K562 (cell line): ENCODE measurements around the genes CCDC110, CYP4V2, F11 and MTNR1A.

- RAMPAGE, long total RNA: no peak
- RRBS: no CpG with 5 or more reads among the region's 6 CpGs
PRO-cap:
- standard: no peak
- CoPRO, capped RNA only, 2 experiments: no peak in any of the 2 experiments
- CoPRO, capped and uncapped RNA, 2 experiments: no peak in any of the 2 experiments
- CoPRO, uncapped RNA only, 2 experiments: no peak in any of the 2 experiments
CAGE:
- cytosol, long polyA plus RNA: no peak
- long polyA plus RNA: no peak
- nucleolus, long total RNA: no peak
- nucleus, long polyA plus RNA: no peak
These were observed 62.9 kb downstream of the SNX25 start for GRCh38 chr4:185272305-185272695.

DNA sequence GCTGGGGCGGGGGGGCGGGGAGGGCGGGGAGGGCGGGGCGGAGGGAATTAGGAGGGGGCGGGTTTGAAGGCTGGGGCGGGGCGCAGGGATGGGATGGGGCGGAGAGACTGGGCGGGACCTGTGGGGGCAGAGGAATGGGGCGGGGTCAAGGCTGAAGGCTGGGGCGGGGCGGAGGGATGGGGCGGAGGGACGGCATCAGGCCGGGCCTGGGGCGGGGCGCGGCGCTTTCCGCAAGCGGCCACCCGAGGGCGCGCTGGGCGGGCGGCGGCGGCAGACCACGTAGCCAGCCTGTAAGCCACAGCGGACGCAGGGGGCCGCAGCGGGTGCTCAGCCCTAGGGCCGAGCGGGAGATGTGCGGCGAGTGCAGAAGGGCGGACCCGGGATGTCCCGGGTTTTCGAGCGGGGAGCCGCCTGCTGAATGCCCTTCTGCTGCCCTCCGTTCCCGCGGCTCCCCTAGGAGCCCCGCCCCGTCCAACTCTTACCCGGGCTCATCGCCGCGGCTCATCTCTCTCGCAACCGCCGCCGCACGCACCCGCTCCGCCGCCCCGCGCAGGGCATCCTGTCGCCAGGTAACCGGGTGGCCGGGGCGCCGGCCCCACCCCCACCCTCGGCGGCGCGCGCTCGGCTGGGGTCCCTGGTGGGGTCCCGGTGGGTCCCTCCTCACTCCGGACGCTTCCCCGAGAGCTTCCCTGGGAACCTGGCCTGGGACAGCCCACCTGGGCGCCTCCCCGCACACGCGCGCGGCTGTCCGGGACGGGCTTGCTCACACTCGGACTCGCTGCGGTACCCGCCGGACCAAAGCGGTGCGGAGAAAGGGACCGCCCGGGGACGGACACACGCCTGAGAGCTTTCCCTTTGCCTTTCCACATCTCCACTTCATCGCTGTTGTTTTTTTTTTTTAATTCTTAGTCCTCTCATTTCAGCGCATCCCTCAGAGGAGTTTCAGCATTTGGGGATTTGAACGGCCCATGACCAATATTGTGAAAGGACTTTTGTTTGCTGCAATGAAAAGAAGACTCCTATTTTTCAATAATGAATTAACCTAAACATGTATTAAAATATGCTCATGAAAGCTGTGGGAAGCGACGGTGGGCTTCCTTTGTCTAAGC, at the start of gene CCDC110:
Gene CCDC110, minus strand, starts transcription at position 542 of the 1,109 bp plus-strand sequence.
- RAMPAGE, long total RNA: no peak
- RRBS: 3% methylated on average over 39 of the region's 102 CpGs
PRO-cap:
- standard: unidirectional peak, plus-strand start at position 298 of the sequence
- CoPRO, capped RNA only, 2 experiments: peak in 1 of 2 experiments; most common plus-strand start position 298 of the sequence (in 1)
- CoPRO, capped and uncapped RNA, 2 experiments: no peak in any of the 2 experiments
- CoPRO, uncapped RNA only, 2 experiments: no peak in any of the 2 experiments
CAGE:
- cytosol, long polyA plus RNA: no peak
- long polyA plus RNA: no peak
- nucleolus, long total RNA: no peak
- nucleus, long polyA plus RNA: no peak

DNA sequence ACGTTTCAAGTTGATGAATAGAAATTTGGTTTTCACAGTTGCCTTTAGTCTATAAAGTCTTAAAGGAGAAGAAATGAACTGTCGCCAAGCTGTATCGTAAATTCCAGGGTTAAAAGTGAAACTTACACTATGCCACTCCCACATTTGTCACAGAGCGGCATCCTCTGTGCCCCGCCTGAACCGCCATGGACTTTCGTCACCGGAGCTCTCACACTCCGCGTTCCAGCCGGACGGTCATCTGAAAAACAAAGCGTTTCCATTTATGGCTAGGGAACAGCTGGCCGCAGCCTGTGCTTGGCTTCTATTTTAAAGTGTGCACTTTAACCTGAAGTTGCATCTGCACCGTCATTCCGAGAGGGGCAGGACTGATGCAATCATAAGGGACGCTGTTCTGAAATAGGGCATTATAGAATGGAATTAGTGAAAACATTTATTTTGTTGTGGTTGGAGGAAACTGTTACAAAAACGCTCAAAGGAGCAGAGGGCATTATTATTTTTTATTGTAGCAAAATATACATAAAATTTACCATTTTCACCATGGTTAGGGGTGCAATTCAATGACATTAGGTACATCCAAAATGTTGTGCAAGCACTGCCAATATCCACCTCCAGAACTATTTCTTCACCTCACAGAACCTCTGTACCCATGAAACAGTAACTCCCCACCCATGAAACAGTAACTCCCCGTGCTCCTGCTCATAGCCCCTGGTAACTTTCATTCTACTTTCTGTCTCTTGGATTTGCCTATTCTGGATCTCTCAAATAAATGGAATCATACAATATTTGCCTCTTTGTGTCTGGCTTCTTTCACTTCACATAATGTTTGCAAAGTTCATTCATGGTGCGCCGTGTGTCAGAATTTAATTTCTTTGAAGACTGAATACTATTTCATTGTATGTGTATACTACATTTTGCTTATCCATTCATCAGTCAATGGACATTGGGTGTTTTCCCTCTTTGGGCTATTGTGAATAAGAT, 30.7 kb downstream of the PDLIM3 start:
- RAMPAGE, long total RNA: no peak
- RRBS: no CpG with 5 or more reads among the region's 21 CpGs
PRO-cap:
- standard: bidirectional peak, plus-strand start at position 348 of the sequence, minus-strand start at position 187 of the sequence
- CoPRO, capped RNA only, 2 experiments: no peak in any of the 2 experiments
- CoPRO, capped and uncapped RNA, 2 experiments: no peak in any of the 2 experiments
- CoPRO, uncapped RNA only, 2 experiments: no peak in any of the 2 experiments
CAGE:
- cytosol, long polyA plus RNA: no peak
- long polyA plus RNA: no peak
- nucleolus, long total RNA: no peak
- nucleus, long polyA plus RNA: no peak

GRCh38 chr4:185675119-185675973, 136.6 kb downstream of the SORBS2 start:
- RAMPAGE, long total RNA: no peak
- RRBS: no CpG with 5 or more reads among the region's 15 CpGs
PRO-cap:
- standard: no peak
- CoPRO, capped RNA only, 2 experiments: no peak in any of the 2 experiments
- CoPRO, capped and uncapped RNA, 2 experiments: no peak in any of the 2 experiments
- CoPRO, uncapped RNA only, 2 experiments: no peak in any of the 2 experiments
CAGE:
- cytosol, long polyA plus RNA: no peak
- long polyA plus RNA: no peak
- nucleolus, long total RNA: no peak
- nucleus, long polyA plus RNA: no peak

DNA sequence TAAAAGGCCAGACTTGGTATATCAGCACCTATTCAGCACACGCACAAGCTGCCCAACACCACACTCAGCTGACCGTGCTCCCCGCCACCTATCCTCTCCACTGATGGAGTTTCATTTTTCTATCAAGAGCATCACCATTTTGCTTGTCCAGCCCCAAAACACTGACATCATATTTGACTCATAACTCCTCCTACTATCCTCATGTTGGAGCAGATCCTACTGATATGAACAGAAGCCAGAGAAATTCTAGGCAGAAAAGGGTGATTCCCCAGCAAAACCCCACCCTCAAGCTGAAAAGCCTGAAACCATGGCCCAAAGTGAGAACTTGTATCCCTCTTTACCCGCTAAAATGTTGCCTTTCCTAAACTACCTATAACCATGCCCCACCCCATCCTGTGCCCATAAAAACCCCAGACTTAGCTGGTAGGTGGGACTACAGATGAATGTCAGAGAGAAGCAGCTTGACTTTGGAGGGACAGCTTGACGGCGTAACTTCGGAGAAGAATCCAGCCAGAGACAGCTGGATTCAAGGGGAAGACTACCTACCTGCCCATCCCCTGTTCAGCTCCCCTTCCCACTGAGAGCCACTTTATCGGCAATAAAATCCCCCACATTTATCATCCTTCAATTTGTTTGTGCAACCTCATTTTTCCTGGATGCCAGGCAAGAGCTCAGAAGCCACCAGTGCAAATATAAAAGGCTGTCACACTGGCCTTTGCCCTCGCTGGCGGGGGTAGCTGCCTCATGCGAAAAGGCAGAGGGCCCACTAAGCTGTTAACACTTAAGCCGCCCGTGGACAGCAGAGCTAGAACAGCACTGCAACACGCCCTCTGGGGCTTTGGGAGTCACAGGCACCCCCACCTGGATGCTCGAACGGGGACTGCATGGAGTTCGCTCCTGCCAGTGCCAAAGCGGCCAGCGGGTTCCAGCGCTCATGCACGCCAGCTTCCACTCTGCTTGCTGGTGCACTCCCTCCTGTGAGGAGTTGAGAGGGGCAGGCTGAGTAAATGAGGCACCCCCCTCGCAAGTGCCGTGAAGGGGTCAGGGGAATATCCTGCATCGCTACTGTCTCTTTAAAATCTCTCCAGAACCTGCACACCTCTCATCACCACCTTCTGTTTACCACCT, 99.8 kb downstream of the SORBS2 start:
- RAMPAGE, long total RNA: no peak
- RRBS: no CpG with 5 or more reads among the region's 24 CpGs
PRO-cap:
- standard: no peak
- CoPRO, capped RNA only, 2 experiments: no peak in any of the 2 experiments
- CoPRO, capped and uncapped RNA, 2 experiments: no peak in any of the 2 experiments
- CoPRO, uncapped RNA only, 2 experiments: no peak in any of the 2 experiments
CAGE:
- cytosol, long polyA plus RNA: no peak
- long polyA plus RNA: no peak
- nucleolus, long total RNA: no peak
- nucleus, long polyA plus RNA: no peak

- RAMPAGE, long total RNA: no peak
- RRBS: no CpG with 5 or more reads among the region's 5 CpGs
PRO-cap:
- standard: no peak
- CoPRO, capped RNA only, 2 experiments: no peak in any of the 2 experiments
- CoPRO, capped and uncapped RNA, 2 experiments: no peak in any of the 2 experiments
- CoPRO, uncapped RNA only, 2 experiments: no peak in any of the 2 experiments
CAGE:
- cytosol, long polyA plus RNA: no peak
- long polyA plus RNA: no peak
- nucleolus, long total RNA: no peak
- nucleus, long polyA plus RNA: no peak
These were observed 77.2 kb downstream of the SORBS2 start for GRCh38 chr4:185734613-185735403.

GRCh38 chr4:185810461-185811566, 1.2 kb downstream of the SORBS2 start:
- RAMPAGE, long total RNA: no peak
- RRBS: no CpG with 5 or more reads among the region's 15 CpGs
PRO-cap:
- standard: no peak
- CoPRO, capped RNA only, 2 experiments: no peak in any of the 2 experiments
- CoPRO, capped and uncapped RNA, 2 experiments: no peak in any of the 2 experiments
- CoPRO, uncapped RNA only, 2 experiments: no peak in any of the 2 experiments
CAGE:
- cytosol, long polyA plus RNA: no peak
- long polyA plus RNA: no peak
- nucleolus, long total RNA: no peak
- nucleus, long polyA plus RNA: no peak

GRCh38 chr4:185902647-185903258, 90.8 kb upstream of the SORBS2 start:
- RAMPAGE, long total RNA: no peak
- RRBS: no CpG with 5 or more reads among the region's 5 CpGs
PRO-cap:
- standard: no peak
- CoPRO, capped RNA only, 2 experiments: no peak in any of the 2 experiments
- CoPRO, capped and uncapped RNA, 2 experiments: no peak in any of the 2 experiments
- CoPRO, uncapped RNA only, 2 experiments: no peak in any of the 2 experiments
CAGE:
- cytosol, long polyA plus RNA: no peak
- long polyA plus RNA: no peak
- nucleolus, long total RNA: no peak
- nucleus, long polyA plus RNA: no peak

DNA sequence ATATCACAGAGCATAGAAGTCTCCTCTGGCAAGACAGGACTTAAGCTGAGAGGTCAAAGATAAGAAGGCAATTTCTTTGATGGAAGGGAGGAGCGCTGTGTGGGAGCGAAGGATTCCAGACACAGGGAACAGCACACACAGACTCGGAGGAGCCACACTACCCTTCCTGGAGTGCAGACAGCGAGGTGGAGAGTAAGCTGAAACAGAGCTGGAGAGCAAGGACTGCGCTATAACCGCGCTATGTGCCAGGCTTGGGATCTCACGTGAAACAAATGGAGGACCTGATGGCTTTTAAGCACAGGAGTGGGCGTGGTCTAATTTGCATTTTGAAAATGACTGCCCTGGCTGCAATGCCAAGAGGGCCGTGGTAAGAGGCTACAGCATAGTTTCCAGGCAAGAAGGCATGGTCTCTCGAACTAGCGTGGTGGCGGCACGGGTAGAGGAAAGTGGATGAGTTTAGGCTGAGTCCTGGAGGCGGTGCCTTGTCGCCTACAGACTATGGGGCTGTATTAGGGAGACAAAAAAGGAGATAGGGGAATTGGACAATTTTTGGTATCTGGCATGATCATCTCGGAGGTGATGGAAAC, 114.0 kb upstream of the SORBS2 start:
- RAMPAGE, long total RNA: no peak
- RRBS: no CpG with 5 or more reads among the region's 17 CpGs
PRO-cap:
- standard: no peak
- CoPRO, capped RNA only, 2 experiments: no peak in any of the 2 experiments
- CoPRO, capped and uncapped RNA, 2 experiments: no peak in any of the 2 experiments
- CoPRO, uncapped RNA only, 2 experiments: no peak in any of the 2 experiments
CAGE:
- cytosol, long polyA plus RNA: no peak
- long polyA plus RNA: no peak
- nucleolus, long total RNA: no peak
- nucleus, long polyA plus RNA: no peak

DNA sequence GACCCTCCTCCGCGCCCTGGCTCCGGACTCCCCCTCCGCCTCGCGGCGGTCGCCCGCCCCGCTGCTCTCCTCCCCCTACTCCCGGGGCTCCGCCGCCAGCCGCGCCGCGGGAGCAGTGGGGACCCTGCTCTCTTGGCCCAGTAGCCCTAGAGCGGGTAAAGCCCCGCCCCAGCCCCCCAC, 36.2 kb downstream of the TLR3 start:
- RAMPAGE, long total RNA: no peak
- RRBS: 67% methylated on average over 9 of the region's 19 CpGs
PRO-cap:
- standard: no peak
- CoPRO, capped RNA only, 2 experiments: no peak in any of the 2 experiments
- CoPRO, capped and uncapped RNA, 2 experiments: no peak in any of the 2 experiments
- CoPRO, uncapped RNA only, 2 experiments: no peak in any of the 2 experiments
CAGE:
- cytosol, long polyA plus RNA: no peak
- long polyA plus RNA: no peak
- nucleolus, long total RNA: no peak
- nucleus, long polyA plus RNA: no peak

DNA sequence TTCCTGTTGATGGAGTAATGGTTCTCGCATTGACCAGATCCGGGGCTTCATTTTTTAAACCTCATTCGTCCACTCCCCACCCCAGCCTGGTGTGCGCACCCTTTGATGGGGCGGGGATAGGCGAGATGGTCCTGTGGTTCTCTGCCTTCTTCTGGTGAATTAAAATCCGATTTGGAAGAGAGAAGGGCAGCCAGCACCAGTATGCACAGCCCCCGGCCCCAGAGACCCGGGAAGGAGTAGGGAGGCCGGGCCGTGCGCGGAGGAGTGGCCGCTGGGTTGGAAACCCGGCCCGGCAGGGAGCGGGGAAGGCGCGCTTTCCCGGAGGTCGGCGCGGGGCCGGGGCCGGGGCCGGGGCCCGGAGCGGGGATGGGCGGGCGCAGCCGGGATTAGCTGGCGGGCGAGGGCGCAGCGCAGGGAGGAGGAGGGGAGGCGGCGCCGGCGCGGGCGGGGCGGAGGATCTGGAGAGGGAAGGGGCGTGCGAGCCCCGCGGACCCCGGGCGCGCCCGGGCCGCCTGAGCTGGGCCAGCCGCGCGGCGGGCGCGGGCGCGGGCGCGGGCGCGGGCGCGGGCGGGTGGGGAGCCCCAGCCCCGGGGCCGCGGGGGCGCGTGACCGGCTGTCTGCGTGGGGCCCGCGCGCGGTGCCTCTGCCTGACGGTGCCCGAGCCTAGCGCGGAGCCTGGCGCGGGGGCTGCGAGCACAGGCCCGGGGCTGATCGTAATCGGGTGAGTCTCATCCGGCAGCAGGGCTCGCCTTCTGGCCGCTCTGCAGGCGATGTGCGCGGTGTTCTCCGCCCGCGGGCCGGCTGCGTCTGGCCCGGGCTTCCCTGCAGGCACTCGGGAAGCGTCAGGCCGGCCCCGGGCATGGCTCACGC, 46.7 kb upstream of the CYP4V2 start:
- RAMPAGE, long total RNA: no peak
- RRBS: 14% methylated on average over 60 of the region's 104 CpGs
PRO-cap:
- standard: no peak
- CoPRO, capped RNA only, 2 experiments: no peak in any of the 2 experiments
- CoPRO, capped and uncapped RNA, 2 experiments: no peak in any of the 2 experiments
- CoPRO, uncapped RNA only, 2 experiments: no peak in any of the 2 experiments
CAGE:
- cytosol, long polyA plus RNA: no peak
- long polyA plus RNA: no peak
- nucleolus, long total RNA: no peak
- nucleus, long polyA plus RNA: no peak

DNA sequence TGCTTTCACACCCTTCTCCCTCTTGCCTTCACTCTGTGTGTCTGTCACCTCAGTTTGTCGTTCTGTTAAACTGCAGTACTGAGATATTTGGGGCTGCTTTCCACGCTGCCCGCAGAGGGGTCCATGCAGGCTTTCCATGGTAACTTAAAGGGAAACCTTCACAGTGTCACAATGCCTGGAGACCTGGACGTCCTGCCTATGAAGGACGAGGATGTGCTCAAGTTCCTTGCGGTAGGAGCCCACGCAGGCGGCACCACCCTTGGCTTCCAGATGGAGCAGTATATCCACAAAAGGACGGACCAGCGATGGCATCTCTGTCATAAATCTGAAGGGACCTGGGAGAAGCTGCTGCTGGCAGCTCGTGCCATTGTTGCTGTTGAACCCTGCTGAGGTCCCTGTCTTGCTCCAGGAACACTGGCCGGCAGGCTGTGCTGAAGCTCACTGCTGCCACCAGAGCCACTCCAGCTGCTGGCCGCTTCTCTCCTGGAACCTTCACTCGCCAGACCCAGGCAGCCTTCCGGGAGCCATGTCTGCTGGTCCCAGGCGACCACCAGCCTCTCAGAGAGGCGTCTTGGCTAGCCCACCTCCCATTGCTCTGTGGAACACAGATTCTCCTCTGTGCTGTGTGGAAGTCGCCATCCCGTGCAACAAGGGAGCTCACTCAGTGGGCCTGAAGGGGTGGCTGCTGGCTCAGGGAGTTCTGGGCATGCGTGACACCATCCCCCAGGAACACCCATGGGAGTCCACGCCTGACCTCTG, 33.5 kb upstream of the CYP4V2 start:
- RAMPAGE, long total RNA: no peak
- RRBS: 0% methylated on average over 1 of the region's 21 CpGs
PRO-cap:
- standard: no peak
- CoPRO, capped RNA only, 2 experiments: no peak in any of the 2 experiments
- CoPRO, capped and uncapped RNA, 2 experiments: no peak in any of the 2 experiments
- CoPRO, uncapped RNA only, 2 experiments: no peak in any of the 2 experiments
CAGE:
- cytosol, long polyA plus RNA: no peak
- long polyA plus RNA: no peak
- nucleolus, long total RNA: no peak
- nucleus, long polyA plus RNA: no peak

- RAMPAGE, long total RNA: no peak
- RRBS: 3% methylated on average over 56 of the region's 116 CpGs
PRO-cap:
- standard: bidirectional peak, plus-strand start at chr4:186191679, minus-strand start at chr4:186191428
- CoPRO, capped RNA only, 2 experiments: peak in 2 of 2 experiments; most common plus-strand start chr4:186191679 (in 2); most common minus-strand start chr4:186191444 (in 2)
- CoPRO, capped and uncapped RNA, 2 experiments: peak in 2 of 2 experiments; most common plus-strand start chr4:186191679 (in 2); most common minus-strand start chr4:186191444 (in 2)
- CoPRO, uncapped RNA only, 2 experiments: peak in 2 of 2 experiments; most common plus-strand start chr4:186191679 (in 2); most common minus-strand start chr4:186191182 (in 1)
CAGE:
- cytosol, long polyA plus RNA: start-site peak on the minus strand at chr4:186191405-186191475, 20 and 11 reads in 2 replicates
- long polyA plus RNA: start-site peak on the plus strand at chr4:186191529-186191814, 10 and 21 reads in 2 replicates
- nucleolus, long total RNA: no peak
- nucleus, long polyA plus RNA: start-site peak on the minus strand at chr4:186191449-186191474, 12 and 7 reads in 2 replicates
These were observed at the start of gene CYP4V2 for GRCh38 chr4:186191128-186192131. CYP4V2 (plus strand) TSS chr4:186191567.

- RAMPAGE, long total RNA: no peak
- RRBS: no CpG with 5 or more reads among the region's 5 CpGs
PRO-cap:
- standard: no peak
- CoPRO, capped RNA only, 2 experiments: no peak in any of the 2 experiments
- CoPRO, capped and uncapped RNA, 2 experiments: no peak in any of the 2 experiments
- CoPRO, uncapped RNA only, 2 experiments: no peak in any of the 2 experiments
CAGE:
- cytosol, long polyA plus RNA: no peak
- long polyA plus RNA: no peak
- nucleolus, long total RNA: no peak
- nucleus, long polyA plus RNA: no peak
These were observed at the start of gene F11 for GRCh38 chr4:186265624-186266320. F11 (plus strand) TSS chr4:186266189.

DNA sequence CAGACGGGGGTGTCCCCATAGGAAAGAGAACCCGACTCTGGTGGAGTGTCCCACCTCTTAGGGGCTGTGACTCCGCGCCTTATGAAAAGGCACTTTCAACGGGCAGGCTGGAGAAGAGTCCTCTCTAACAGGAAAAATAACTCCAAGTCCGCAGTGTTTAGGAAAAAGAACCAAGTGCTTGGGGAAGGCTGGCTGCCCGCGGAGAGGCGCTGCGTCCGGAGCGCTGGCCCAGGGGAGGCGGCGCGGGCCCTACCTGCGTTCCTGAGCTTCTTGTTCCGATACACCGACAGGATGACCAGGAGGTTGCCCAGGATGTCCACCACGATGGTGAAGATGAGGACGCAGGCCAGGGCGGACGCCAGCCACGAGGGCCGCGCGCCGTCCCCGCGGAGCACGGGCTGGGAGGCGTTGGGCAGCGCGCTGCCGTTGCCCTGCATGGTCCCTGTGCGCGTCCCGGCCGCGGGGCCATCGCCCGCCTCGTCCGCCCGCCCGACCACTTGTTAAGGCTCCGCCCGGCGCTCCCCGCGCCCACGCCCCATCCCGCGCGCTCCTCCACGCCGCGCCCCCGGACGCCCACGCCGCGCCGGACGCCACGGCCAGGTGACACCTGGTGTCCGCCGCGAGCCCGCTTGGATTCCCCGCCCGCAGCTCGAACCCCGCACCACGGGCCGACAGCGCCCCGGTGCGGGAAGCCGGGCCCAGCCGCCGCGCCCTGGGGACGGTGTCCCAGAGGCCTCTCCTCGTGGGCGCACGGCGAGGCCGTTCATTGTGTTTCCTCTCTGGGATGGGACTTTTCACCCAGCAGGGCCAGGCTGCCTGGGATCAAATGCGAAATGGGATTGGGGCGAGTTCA, at the start of gene MTNR1A:
Gene MTNR1A, minus strand, starts transcription at position 639 of the 853 bp plus-strand sequence.
- RAMPAGE, long total RNA: no peak
- RRBS: 60% methylated on average over 33 of the region's 90 CpGs
PRO-cap:
- standard: no peak
- CoPRO, capped RNA only, 2 experiments: no peak in any of the 2 experiments
- CoPRO, capped and uncapped RNA, 2 experiments: no peak in any of the 2 experiments
- CoPRO, uncapped RNA only, 2 experiments: no peak in any of the 2 experiments
CAGE:
- cytosol, long polyA plus RNA: no peak
- long polyA plus RNA: no peak
- nucleolus, long total RNA: no peak
- nucleus, long polyA plus RNA: no peak

- RAMPAGE, long total RNA: no peak
- RRBS: no CpG with 5 or more reads among the region's 31 CpGs
PRO-cap:
- standard: no peak
- CoPRO, capped RNA only, 2 experiments: no peak in any of the 2 experiments
- CoPRO, capped and uncapped RNA, 2 experiments: no peak in any of the 2 experiments
- CoPRO, uncapped RNA only, 2 experiments: no peak in any of the 2 experiments
CAGE:
- cytosol, long polyA plus RNA: no peak
- long polyA plus RNA: no peak
- nucleolus, long total RNA: no peak
- nucleus, long polyA plus RNA: no peak
These were observed 14.8 kb upstream of the MTNR1A start for GRCh38 chr4:186569864-186570775.